Fallopian tube (tissue), 1 donor: Measurements from ENCODE around the genes ATL1, FRMD6 and TXNDC16.

GRCh38 chr14:50342174-50342527, 30.0 kb downstream of the DMAC2L start:
- PRO-cap: no peak

DNA sequence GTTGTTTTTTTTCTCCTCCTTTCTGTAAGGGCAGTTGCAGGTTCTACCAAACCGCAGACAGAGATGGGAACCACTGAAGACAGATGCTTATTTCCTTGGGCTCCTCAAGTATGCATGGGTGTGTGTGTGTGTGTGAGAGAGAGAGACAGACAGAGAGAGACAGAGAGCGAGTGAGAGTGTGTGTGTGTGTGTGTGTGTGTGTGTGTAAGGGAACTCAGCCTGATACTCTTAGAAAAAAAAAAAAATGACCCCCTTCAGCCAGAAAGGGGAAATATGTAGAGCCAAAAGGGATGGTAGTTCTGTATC, 42.5 kb downstream of the MAP4K5 start:
- PRO-cap: unidirectional peak, minus-strand start at position 226 of the sequence

DNA sequence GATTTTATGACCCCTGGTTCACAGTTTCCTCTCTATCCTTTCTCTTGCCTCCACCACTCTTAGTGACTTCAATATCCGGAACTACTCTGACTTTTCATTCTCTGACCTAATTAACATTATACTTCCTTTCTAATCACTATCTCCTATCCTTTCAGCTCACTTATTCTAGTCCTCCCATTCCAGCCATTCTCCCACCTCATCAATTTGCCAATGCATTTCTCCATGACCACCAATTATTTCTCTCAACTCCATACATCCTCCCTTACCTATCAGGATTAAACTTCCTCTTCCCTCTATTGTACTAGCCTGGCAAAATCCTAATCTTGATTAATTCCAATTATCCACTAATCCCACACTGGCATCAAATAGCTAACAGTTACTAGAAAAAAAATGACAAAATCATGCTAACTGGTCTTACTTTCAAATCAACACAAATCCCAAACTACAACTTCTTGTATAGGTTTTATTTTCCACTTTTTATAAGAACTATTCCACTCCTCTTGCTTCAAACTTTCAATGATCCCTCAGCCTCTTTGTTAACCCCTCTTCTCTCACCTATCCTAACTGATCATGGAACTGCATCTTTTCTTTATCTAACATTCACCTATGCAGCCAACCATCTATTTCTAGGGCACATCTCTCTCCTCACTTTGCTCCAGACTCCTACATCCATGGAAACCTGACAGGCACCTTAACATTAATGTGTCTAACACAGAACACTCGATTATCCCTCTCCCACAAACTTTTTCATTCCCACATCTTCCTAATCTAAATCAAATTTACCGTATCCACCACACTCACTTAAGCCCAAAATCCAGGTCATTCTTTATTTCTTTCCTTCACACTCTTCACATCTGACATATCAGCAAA, 16.9 kb downstream of the MAP4K5 start:
- PRO-cap: no peak

DNA sequence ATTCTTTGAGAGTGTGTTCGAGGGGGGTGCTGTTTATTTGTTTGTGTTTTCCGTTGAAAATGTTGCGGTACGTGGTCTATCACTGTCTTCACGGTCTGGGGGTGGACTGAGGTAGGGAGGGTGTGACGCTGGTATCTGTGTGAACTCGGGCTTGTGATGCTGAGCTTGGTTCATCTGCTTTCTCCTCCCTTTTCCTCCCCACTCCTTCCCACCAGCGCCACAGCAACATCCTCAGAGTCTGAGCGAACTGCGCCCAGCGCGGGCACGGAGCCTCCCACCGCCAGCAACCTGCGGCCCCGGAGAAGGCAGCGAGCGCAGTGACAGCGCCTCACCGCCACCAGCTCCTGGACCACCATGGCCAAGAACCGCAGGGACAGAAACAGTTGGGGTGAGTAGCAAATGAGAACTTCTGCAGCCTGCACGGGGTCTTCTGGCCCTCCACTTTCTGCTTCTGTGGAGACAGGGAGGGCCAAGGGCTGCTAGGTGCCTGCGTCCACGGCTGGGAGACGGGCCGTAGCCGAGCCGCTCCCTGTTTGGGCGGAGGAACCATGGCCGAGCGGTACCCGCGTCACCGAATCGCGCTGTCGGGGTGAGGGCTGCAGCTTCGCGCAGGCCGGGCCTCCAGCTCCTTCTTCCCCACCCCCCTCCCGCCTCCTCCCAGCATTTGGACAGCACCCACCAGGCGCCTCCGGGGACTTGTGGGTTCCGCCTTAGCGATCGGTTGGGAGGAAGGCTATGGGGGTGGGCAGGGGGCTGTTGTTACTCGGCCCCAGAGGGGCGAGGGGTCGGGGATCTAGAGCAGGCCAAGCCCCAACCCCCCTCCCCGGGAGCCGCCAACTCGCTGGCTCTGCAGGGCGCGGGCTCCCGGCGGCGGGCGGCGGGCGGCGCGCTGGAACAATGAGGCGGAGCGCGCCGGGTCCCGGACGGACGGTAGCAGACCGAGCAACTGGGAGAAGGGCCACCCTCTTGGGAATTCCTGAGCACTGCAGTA, at the start of gene ATL1:
Gene ATL1 (plus strand): TSS at position 234 of the 991 bp plus-strand sequence.
- PRO-cap: bidirectional peak, plus-strand start at position 234 of the sequence, minus-strand start at position 203 of the sequence; bidirectional peak, plus-strand start at position 574 of the sequence, minus-strand start at position 578 of the sequence; bidirectional peak, plus-strand start at position 936 of the sequence, minus-strand start at position 899 of the sequence

GRCh38 chr14:50560903-50561342, 978 bp downstream of the ATL1 start:
- PRO-cap: bidirectional peak, plus-strand start at chr14:50561215, minus-strand start at chr14:50561126

GRCh38 chr14:50633937-50634661, 34.0 kb downstream of the SAV1 start:
- PRO-cap: no peak

- PRO-cap: no peak
Measured at GRCh38 chr14:50763372-50764190, 67.4 kb downstream of the NIN start.

GRCh38 chr14:50792239-50792482, 38.8 kb downstream of the NIN start:
- PRO-cap: no peak

GRCh38 chr14:50865502-50865917, 6.3 kb upstream of the ABHD12B start:
- PRO-cap: no peak

DNA sequence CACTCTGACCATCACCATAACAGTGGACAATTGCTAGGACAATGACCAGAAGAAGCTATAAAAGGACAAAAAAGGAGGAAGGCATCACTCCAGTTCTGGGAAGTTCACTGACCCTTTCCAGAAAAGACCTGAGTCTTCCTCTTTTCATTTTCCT, 23.6 kb upstream of the PYGL start:
- PRO-cap: no peak

DNA sequence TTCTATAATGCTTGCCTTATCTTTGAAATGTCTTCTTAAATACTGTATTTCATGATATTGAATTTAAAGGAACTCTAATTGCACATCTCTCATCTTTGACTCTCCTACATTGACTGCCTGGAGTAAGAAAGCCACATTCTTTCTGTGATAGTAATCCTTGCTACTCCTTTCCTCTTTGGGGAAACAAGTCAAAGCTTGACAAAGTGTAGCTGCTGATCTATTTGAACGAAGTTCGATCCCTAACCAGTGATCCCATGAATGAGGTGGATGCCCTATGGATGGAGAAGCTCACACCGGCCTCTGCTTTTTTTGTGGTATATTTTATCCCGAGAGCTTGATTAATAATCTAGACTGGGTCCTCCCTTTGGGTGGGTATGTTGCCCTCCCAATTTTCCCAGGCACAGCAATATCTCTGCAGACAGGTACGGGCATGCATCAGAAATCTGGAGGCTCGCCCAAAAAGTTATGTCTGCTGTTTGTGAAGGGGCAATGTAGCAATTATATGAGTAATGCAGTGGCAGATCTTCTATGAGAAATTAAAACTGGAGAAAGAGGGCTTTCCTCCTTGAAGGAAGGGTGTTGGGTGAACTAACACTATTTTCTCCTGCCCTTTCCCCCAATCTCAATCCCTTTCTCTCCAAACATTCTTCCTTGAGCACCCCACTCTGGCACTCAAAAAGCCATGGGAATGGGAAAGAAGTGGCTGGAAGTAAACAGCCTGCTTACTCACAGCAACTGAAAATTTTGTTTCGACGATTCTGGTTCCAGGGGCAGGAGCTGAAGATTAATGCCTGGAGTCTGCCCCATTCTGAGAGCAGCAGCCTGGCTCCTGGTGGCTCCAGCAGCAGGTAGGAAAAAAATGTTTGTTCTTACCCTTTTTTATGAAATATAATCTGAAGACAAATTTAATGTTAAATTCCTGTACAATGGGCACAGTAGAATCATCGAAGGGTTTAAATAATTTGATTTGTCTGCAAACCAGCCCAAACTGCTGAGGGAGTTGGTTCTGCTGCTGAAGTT, 162.8 kb upstream of the FRMD6 start:
- PRO-cap: no peak

GRCh38 chr14:51651537-51652423, at the start of gene FRMD6:
FRMD6 (plus strand) TSS chr14:51651910.
- PRO-cap: bidirectional peak, plus-strand start at chr14:51651910, minus-strand start at chr14:51651668

DNA sequence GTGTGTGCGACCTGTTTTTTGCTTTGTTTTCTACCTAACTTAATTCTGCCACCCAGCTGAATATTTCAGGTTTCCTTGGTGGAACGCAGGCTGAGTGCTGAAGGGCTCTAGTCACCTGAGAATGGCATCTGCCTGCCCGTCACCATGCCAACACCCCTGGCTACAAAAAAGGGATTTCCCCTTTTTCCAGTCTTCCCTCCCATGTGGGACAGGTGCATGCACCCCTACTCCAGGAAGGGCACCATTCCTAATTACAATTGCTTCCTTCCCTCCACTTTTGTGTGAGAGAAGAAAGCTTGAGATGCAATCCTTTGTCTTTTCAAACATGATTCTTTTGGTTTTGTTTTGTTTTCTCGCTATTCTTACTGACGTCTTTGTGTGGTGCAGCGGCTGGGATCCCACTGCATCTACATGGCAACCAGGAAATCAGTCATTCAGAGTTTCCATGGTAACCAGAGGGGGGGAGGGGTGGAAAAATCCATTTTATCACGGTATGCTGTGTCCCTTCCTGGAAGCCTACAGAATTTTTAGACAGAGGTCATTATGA, 13.8 kb upstream of the GNG2 start:
- PRO-cap: no peak

DNA sequence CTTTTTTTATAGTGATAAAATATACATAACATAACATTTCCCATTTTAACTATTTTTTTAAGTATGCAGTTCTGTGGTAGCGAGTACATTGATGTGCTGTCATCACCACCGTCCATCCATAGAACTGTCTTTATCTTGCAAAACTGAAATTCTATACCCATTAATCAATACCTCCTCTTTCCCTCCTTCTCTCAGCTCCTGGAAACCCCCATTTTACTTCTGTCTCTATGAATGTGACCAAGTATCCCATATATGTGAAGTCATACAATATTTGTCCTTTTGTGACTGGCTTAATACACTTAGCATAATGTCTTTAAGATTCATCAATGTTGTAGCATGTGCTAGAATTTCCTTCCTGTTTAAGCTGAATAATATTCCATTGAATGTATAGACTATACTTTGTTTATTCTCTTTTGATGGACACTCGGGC, 3.1 kb downstream of the GNG2 start:
- PRO-cap: no peak

DNA sequence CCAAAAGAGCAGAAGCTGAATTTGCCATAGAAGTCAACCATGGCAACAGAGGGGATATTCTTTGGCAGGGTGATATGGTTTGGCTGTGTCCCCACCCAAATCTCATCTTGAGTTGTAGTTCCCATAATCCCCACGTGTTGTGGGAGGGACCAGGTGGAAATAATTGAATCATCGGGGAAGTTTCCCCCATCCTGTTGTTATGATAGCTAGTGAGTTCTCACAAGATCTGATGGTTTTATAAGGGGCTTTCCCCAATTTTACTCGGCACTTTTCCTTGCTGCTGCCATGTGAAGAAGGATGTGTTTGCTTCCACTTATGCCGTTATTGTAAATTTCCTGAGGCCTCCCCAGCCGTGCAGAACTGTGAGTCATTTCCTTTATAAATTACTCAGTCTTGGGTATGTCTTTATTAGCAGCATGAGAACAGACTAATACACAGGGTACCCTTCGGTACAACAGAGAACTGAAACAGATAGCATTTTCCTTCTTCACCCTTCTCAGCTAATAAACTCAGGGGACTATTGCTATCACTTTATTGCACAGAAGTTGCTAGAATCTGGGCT, 45.3 kb downstream of the GNG2 start:
- PRO-cap: no peak

DNA sequence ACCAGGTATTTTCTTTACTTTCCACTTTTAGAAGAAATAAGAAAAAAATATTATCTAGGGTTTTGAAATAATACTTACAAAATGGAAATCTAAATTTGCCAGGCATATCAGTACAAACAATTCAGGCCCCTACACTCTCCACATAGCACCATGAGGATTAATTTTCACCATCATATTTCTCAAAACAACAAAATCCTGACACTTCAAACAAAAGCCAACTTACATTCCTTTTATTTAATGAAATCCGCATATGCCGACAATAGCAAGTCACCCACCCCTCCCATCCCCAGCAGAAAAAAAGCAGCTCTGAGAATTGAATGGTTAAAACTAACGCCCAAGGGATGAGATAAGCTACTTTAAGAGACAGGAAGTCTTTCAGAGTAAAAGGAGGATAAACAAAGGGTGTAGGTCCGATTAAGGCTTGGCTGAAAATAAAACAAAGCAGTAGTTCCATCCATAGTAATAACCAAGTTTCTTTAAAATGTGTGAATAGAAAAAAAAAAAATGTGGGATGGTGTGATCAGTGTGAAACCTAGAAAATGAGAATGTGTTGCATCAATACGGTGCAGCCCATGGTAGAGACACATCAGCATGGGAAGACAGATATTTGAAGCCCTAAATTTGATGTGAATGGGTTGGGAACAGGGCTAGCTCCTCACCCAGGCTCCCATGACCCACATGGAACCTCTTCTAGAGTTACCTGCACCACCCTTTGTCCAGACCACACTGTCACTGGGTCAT, 31.6 kb downstream of the RTRAF start:
- PRO-cap: no peak

DNA sequence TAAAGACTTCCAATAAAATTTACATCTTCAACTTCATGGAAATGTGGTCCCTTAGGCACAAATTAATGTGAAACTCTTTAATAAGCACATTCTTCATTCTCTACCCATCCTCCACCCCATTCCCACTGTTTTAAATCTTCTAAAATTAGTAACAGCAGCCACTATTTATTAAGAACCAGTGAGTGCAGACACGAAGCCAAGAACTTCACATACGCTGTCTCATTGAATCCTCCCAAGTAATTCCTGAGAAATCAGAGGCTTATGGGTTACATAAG, 16.7 kb downstream of the NID2 start:
- PRO-cap: no peak

DNA sequence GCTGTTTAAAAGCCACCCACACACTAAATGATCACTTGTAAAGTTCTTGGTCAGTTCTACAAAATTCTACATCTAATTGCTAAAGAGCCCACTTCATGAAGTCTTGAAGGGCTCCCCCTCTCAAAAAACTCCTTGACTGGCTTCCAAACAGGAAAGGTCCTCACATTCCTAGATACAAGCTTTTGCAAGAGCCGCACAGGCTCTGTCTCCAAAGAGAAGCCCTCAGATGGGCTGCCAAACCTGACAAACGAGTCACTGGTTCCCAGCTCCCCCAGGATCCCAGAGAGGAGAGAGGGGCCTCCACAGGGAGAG, 5.9 kb downstream of the NID2 start:
- PRO-cap: no peak

DNA sequence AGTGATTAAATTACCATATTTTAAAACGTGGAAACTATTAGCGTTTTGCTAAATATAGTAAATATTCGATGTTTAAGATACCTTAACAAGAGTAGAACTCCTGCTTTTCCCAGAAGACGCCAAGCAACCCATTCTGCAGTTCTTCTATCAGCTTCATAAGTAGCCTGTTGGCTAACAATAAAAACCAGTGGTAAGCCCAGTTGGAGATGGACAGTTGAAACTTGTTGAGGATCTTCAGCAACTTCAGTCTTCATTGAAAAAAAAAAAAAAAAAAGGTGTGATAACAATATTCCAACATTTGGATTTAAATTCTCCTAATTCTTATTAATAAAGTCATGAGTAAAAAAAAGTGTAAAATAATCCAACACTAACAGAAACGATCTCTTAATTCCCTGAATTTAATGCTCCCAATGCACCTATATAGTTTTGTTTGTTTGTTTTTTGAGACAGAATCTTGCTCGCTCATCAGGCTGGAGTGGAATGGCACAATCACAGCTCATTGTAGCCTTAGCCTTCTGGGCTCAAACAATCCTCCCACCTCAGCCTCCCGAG, 61.5 kb downstream of the TXNDC16 start:
- PRO-cap: no peak

GRCh38 chr14:52551472-52552604, at the start of gene TXNDC16:
TXNDC16 (minus strand) TSS chr14:52552505.
- PRO-cap: bidirectional peak, plus-strand start at chr14:52552863, minus-strand start at chr14:52552503